Placental pericyte (primary cell): ENCODE measurements around the gene SHISA2.

GRCh38 chr13:21801879-21802264 lies 131.0 kb downstream of the FGF9 start:
- CAGE, long polyA plus RNA: no peak

GRCh38 chr13:21895061-21895660 lies 224.3 kb downstream of the FGF9 start:
- CAGE, long polyA plus RNA: no peak

- CAGE, long polyA plus RNA: no peak
These were observed 370.0 kb downstream of the FGF9 start for GRCh38 chr13:22040695-22041514.

GRCh38 chr13:22915270-22916121 lies 265.3 kb upstream of the SGCG start:
- CAGE, long polyA plus RNA: no peak

DNA sequence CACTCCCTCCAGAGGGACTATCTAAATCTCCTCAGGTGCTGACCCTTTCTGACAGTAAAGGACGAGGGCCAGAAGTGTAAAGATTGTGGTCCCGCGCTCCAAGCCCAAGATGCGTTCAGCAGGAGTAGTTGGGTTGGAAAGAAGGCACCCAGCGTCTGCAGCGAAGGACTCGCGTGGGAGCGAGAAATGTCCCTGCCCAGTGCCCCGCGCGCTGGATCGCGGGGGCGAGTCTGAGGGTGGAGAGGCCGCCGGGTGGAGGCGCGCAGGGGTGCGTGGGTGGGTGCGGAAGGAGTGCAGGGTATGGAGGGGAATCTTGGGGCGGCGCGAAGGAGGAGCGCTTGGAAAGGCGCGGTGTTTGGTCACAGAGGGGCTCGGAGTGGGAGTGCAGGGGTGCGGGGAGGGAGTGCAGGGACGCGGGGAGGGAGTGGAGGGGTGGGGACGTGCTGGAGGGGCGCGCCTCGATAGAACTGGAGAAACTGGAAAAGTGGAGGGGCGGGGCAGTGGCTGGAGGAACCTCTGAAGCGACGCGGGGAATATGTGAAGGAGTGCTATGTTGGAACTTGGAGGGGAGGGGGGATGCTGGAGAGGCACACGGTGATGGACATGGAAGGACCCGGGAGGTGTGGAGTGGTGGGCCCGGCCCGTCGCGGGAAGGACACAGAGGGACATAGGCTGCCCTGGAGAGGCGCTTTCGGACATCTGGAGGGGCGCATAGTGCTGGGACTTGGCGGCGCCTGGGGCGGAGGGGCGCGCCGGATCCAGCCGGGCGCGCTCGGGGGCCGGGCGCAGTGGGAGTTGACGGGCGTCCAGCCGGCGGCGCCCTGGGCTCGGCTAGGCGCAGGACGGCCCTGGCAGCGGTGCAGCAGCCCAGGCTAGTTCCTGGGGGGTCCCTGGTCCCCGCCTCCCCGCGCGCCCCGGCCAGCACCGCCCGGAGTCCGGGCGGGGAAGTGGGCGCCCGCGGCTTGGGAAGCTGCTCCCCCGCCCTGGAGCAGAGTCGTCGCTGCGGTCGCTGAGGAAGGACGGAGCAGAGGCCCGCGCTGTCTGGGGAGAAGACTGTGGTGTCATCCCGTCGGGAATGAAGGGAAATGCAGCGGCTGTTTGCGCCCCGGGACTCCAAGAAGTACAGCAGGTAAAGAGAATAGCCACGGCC lies 20.9 kb upstream of the SGCG start:
- CAGE, long polyA plus RNA: no peak

DNA sequence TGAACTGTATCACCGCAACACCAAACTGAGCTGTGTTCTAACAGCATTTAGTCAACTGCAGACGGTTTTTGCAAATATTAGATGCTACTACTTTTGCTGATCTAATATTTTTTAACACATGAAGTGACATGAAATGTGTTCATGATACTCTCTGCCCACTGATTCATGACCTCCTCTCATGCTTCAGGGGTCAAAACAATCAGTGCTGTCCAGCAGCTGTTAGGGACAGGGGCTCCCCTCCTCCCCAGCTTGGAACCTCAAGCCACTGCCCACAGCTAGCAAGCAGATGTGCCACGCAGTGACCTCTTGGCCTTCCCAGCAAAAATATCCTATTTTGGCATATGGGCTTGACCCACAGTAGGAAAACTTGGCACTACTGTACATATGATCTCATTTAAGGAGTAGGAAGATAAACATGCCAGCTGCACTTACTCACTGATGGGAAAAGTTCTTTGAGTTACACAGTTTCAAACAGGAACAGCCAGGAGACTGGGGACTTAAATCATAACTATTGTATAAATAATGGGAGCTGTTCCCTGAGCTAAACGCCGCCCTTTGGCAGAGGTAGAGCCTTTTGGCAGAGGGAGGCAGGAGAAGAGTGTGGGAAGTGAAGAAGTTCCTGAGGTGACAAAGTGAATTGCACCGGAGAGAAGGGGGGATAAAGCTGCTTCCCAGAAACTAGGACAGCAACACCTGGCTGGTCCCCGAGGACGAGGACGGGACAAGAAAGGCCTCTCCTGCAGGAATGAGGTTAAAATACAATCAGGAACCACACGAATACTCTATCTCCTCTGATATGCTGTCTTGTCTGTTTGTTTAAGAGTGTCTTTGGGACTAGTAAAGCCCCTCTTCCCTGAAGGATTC lies 6.1 kb downstream of the SACS start:
- CAGE, long polyA plus RNA: no peak

- CAGE, long polyA plus RNA: no peak
These were observed 2.3 kb downstream of the SACS start for GRCh38 chr13:23431261-23431545.

DNA sequence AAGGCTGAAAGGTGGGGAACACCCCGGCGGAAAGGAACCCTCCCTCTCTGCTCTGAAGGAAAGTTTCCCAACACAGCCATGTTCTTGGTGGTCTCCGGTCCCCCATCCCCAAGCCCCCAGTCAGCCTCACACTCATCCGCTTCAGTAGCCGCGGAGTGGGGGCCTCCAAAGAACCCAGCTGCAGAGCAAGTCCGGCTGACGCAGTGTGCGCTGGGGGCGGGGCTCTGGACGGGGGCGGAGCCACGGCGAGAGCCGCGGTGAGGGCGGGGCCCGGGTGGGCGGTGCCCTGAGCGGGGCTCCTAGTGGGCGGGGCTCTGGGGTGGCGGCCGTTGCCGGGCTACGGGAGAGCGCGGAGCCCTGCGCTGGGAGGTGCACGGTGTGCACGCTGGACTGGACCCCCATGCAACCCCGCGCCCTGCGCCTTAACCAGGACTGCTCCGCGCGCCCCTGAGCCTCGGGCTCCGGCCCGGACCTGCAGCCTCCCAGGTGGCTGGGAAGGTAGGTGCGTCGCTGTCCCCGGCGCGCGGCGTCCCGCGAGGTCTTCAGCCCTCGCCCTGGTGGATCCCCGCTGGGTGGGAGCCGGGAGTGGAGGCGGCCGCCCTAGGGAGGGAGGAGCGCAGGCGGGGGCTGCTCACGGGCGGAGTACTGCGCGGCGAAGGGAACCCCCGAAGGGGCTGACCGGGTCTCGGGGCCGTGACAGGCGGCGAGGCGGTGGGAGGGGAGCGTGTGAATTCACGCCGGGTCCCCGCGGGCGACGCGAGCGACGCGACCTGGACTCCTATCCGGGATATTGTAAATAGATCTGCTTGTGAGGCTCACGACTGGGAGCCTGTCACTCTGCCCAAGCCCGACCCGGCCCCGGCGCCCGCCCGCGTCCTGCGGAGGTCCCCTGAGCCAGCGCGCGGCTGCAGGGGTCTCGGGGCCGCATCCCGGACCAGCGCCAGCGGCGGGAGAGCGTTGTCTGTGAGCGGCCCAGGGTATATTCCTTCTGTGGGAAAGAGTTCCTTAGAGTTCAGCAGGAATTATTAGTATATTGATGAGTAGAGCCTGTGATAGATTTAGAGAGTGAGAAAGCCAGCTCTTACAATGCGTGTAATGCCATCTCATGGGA lies 9.2 kb downstream of the TNFRSF19 start:
- CAGE, long polyA plus RNA: no peak

DNA sequence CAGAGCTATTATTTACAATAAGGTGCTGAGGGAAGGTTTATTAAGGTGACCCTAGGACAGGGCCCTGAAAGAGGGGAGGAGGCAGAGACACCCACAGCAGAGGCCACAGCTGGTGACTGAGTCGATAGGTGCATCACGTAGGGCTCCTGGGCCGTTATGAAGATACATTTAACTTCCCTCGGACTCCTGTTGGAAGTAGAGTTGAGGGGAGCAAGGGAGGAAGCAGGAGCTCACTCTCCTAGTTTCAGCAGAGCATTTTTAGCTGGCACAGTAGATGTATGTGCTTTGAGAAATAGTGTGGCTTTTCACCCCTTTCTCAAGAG lies 66.3 kb downstream of the TNFRSF19 start:
- CAGE, long polyA plus RNA: no peak

DNA sequence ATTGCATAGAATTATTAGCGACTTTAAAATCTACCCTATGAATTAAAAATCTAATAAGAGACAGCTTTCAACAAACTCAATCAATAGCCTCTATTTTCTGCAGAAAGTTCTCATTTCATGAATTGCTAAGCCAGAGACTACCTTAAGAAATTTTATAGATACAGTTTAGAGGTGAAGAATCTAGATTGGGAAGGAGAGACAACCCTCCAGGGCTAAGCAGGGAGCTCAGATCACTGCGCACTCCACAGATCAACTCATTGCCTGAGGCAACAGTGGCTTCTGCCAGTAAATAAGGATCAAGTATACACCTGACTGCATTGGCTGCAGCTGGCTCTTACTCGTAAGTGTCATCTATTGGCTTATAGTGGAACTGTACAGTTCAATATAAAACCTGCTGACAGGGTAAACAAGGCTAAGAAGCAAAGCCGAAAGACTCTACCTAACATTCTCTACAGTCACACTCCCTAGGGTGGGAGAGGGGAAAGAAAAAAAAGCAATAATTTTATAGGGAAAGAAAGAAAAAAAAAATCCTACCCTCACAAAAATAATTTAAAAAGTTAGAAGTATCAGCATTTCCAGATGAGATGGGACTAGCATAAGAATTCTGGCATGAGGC lies 26.1 kb upstream of the MIPEP start:
- CAGE, long polyA plus RNA: no peak

DNA sequence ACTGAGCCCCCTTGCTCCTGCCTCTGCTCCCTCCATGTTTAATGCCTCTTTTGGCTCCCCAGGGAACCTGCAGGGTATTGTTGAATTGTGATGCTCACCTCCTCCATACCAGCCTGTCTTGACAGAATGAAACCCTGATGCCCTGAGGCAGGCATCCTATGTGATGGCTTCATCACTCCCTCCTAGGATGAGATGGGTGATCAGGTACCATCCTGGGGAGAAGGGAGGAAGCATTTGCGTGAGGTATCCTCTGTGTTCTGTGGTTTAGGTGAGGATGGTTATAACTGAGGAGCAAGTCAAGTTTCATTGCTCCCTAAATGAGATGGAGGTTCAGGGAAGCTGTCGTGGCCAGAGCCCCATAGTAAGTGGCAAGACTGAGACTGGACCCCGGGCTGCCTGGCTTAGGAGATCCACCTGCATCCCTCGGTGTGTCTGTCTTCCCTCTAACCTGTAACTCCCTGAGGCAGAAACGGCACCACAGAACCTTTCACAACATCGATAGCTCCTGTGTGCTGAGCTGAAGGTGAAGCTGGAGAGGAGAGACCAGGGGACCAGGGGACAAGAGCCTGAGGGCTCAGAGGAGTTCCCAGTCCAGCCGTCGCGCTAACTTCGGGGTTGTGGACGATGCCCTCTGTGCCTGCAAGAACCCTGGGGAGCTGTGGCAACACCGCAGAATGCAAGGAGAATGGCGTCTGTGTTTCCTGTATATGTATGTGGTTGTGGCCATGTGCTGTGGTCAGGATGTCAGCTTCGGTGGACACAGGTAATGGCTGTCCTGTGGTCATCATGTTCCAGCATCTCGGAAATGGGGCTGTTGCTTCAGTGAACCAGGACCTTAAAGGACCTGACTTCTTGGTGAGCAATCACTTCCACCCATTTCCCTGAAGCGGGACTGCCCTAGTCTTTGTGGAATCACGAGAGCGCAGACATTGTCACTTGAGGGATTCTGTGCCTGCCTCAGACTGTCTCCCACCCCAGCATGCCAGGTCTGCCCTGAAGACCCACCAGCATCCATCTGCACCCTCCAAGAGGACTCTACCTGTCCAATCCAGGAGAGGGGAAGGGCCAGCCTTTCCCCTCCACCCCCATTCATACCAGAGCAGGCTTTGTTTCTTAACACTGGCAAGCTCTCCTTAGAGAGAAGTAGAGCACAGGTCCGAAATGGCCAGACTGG lies 4.2 kb downstream of the SPATA13 start:
- CAGE, long polyA plus RNA: no peak

DNA sequence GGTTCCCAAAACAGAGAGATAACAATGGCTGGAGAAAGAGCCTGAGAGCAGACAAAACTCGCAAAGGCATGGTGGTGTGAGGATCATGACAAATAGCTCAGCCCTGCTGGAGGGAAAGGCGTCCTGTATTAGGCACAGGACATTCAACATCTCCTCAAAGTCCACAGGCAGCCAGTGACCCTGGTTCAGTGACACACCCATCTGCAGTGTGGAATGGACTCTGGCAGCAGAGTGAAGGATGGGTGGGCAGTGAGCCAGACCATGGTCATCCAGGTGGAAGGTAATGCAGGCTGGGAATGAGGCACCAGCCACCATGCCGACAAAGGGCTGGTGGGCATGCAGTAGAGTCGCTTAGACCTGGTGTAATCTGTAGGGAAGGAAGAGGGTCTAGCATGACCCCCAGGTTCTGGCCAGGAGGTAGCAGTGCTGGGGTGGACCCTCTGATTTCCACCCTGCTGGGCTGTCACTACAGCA lies 57.5 kb downstream of the SPATA13 start:
- CAGE, long polyA plus RNA: no peak

DNA sequence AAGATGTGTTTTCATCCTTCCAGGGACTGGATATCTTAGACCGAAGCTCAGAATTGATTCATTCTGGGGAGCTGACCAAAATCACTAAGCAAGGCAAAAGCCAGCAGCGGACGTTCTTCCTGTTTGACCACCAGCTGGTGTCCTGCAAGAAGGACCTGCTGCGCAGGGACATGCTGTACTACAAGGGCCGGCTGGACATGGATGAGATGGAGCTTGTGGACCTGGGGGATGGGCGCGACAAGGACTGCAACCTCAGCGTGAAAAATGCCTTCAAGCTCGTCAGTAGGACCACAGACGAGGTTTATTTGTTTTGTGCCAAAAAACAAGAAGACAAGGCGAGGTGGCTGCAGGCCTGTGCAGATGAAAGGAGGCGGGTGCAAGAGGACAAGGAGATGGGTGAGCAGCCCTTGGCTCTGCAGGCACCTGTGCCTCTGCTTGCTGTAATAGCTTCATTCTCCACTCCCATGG lies 12.0 kb upstream of the C1QTNF9 start:
- CAGE, long polyA plus RNA: no peak

DNA sequence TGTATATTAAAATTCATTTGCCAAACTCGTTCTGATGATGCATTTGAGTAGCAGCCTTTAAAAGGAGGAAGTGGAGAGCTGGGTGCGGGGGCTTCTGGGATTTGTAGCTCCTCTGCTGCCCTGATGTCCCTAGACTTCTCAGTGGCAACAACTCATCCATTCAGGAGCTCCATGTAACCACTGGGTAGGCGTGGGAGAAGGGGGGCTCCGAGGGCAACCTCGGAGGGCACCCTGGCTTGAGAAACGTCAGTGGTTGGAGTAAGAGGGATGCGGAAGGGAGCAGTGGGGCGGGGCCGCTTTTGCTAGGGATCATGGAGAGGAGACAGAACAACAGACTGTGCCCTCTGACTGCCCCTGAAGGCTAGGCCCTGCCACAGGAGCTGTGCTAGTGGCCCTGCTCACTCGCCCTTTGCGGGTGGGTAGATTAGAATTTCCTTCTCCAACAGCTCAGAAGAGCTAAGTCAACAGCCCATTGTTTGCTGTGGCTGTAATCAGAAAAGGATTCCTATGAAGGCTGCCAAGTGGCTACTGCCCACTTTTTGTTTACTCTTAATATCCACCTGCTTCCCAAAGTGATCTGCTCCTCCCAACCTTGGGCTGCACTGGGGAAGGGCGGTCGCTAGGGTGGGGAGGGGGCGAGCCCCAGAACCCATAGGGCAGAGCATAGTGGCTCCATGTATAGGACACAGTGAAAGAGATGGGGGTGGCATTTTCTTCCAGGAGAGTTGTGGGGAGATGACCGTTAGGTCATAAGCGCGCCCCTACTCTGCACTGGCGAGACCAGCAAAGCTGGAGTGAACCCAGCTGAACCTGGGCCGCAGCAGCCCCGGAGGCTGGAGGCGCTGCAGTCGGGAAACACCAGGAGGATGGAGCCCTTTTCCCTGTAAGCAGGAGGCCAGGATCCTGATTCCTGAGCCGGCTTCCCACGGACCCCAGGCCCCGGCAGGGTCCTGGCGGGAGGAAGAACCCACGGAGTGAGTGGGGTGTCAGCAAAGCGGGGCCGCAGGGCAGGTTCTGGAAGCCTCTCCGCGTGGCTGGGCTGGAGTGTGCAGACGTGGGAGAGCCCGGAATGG lies 2.0 kb upstream of the C1QTNF9 start:
- CAGE, long polyA plus RNA: no peak

DNA sequence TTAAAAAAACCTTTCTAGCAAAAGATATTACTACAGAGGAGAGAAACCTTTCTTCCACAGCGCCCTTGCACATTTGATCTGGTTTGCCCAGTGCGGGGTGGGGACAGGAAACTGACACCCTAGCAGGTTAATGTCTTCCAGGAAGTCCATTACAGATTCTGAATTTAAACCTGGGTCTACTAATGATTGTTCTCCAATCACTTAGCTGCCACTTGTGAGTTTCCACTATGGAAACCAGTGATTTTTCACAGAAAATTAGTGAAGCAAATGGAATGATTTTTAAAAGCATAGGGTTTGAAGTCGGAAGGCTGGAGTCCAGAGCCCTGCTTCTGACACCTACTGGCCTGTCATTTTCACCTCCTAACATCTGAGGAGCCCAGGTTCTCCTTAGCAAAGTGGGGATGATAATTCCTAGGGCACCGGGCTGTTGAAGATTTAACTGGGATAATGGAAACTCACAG lies 53.6 kb upstream of the ATP12A start:
- CAGE, long polyA plus RNA: no peak

DNA sequence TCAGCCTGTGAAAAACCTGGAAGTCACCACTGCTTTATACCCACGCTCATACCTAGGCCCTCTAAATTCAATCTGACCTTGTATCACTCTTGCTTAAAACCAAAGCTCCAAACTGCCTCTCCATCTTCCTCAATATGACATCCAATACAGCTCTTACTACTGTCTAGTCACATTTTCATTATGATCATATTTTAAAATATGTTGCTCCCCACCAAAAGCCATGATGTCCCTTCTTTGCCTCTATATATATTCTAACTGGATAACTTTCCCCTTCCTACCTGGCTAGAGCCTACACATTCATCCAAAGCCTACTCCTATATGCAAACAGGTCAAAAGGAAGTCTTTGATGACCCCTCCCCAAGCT lies 53.8 kb downstream of the MTMR6 start:
- CAGE, long polyA plus RNA: no peak

DNA sequence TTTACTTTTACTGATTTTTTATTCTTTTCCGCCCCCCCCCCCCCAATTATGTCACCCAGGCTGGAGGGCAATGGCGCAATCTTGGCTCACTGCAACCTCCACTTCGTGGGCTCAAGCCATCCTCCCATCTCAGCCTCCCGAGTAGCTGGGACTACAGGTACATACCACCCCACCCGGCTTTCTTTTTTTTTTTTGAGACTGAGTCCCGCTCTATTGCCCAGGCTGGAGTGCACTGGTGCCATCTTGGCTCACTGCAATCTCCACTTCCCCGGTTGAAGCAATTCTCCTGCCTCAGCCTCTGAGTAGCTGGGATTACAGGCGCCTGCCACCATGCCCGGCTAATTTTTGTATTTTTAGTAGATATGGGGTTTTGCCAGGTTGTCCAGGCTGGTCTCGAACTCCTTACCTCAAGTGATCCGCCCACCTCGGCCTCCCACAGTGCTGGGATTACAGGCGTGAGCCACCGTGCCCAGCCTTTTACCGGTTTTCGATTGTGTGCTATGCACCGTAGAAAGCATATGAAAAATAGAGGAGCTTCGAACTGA lies 1.9 kb downstream of the MTMR6 start:
- CAGE, long polyA plus RNA: no peak

DNA sequence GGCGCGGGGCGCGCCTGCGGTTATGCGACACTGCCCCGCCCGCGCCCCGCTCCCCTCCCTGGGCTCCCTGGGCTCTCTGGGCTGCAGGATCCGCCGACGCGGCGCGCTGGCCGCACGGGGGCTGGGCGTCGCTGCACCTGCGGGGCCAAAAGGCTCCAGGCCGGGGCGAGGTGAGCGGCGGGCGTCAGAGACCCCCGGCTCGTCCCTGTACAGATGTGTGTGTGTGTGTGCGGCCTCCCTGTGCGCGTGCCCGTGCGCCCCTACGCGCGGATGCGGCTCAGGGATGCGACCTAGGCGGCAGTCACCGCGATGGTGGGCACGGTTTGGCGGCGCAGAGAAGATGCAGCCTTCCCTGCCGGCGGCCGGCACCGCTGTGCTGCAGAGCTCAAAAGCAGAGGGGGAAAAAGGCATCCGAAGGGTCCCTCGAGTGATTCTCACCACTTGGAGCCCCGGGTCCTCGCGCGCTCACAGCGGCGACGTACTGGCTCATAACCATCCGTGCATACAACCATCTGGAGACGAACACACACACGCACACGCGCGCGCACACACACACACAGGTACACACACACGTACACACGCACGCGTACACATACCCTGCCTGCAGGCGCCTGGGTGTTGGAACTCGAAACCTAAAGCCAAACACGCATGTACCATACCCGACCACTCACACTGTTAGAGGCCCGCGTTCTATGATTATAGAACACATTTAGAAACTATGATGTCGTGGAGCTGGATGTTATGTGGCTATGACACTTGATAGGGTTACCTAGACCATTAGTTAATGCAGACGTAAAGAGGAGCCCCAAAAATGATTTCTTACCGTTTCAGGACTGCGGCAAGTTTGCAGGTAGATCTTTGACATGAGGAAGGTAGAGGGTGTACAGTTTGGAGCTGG lies 812 bp downstream of the ATP8A2 start:
- CAGE, long polyA plus RNA: no peak

GRCh38 chr13:25977140-25977725 lies 74.6 kb downstream of the SHISA2 start:
- CAGE, long polyA plus RNA: no peak

DNA sequence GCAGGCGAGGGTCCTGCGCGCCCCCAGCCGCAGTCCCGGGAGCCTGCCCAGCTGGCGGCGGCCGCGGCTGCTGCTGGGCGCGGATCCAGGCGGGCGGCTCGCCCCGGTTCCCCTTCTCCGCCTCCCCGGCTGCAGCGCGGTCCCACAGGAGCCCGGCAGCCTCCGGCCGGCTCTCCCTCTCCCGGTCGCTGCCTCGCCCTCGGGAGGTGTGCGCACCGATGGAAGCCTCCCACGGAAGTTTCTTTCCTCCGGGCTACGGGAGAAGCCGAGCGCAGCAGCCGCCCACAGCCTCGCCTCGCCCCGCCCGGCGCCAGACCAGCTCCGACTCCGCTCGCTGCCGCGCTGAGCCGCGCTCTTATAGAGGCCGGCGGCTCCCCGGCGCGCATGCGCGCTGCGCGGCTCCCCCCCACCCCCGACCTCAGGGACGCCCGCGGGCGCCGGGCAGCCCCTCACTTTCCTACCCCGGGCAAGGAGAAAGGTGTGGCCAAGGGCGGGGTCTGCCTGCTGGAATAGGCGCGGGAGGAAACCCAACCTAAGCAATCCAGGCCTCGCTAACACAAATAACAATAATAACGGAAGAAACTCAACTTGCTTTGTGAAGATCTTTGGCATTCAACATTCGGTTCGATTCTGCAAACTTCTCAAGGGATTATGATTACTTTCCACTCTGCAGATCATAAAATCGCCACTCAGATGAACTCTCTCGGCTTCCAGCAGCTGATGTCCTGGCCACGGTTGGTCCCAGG lies at the start of gene SHISA2:
Gene SHISA2, minus strand, starts transcription at position 329 of the 746 bp plus-strand sequence.
- CAGE, long polyA plus RNA: no peak